Psoas muscle (tissue), 2 donors: ENCODE data around the gene WDR73.

- PRO-cap, 2 experiments: peak in 2 of 2 experiments; most common plus-strand start chr15:82571858 (in 2)
These were observed 31.3 kb upstream of the RPS17 start for GRCh38 chr15:82571148-82572281.

DNA sequence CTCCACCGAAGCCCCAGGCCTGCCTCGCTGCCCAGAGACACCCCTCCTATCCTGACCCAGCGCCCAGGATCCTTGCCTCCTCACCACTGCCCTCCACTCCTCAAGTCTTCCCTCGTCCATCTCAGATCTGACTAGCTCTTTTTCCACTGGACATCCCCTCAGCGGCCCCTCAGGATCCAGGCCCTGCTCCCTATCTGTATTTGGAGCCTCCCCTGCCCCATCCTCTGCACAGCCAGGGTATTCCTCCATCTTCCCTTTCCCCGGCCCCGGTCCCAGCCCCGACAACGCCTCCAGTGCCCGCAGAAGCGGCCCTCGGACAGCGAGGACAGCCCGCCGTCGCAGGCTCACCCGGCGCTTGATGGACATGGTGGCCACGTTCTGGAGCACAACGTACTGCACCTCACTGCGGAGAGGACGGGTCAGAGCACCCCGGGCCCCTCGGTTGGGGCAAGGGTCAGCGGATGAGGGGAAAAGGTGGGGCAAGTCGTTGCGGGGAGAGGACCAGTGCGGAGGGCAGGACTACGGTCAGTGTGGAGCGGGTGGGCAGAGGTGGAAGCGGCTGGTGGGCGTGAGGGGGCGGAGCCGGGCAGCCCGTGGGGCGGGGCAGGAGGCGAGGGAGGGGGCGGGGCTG lies 29.7 kb downstream of the AP3B2 start:
- PRO-cap, 2 experiments: no peak in any of the 2 experiments

DNA sequence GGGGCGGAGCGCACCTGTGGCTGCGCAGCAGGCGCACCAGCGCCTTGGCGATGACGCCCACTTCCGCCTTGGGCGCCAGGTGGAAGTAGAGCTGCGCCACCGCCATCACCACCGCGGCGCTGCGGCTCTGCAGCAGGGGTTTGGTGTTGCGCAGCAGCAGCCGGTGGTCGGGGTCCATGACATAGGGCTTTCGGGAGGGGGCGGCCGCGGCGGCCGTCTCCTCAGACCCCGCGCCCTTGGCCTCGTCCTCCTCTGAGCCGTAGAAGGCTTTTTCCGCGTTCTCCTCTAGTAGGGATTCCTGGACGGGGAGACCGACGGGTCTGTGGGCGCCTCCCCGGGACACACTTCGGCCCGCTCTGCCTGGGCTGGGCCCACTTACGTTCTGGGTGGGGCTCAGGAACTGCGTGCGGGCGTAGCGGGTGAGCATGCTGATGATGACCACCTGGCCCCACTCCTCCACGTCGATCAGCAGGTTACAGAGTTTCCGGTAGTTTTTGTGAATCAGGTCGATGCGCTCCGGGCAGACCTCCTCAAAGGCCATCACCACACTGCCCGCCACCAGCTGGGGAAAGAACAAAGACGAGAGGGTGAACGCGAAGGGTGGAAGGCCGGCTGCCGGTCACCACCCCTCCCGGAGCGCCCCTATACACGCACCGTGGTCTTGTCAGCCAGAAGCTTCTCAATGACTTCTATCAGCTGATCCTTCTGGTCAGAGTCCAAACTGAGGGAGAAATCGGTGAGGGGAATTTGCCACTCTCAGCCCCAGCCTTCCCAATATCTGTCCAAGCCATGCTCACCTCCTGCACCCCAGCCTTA lies 29.0 kb downstream of the AP3B2 start:
- PRO-cap, 2 experiments: no peak in any of the 2 experiments

- PRO-cap, 2 experiments: no peak in any of the 2 experiments
These were observed 9.9 kb downstream of the AP3B2 start for GRCh38 chr15:82699761-82700179.

- PRO-cap, 2 experiments: no peak in any of the 2 experiments
These were observed 365 bp downstream of the AP3B2 start for GRCh38 chr15:82709225-82709795.

DNA sequence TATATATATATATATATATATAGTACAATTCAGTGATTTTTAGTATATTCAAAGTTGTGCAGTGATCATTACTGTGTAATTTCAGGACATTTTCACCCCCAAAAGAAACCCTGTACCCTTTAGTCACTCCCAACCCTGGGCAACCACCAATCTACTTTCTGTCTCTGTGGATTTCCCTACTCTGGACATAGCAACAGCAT lies 5.6 kb downstream of the WHAMM start:
- PRO-cap, 2 experiments: no peak in any of the 2 experiments

GRCh38 chr15:82828731-82829866 lies 19.7 kb downstream of the WHAMM start:
- PRO-cap, 2 experiments: no peak in any of the 2 experiments

GRCh38 chr15:82837559-82838835 lies 28.6 kb downstream of the WHAMM start:
- PRO-cap, 2 experiments: peak in 1 of 2 experiments; most common plus-strand start chr15:82838308 (in 1)

GRCh38 chr15:82935715-82936699 lies 16.5 kb downstream of the HOMER2 start:
- PRO-cap, 2 experiments: no peak in any of the 2 experiments

DNA sequence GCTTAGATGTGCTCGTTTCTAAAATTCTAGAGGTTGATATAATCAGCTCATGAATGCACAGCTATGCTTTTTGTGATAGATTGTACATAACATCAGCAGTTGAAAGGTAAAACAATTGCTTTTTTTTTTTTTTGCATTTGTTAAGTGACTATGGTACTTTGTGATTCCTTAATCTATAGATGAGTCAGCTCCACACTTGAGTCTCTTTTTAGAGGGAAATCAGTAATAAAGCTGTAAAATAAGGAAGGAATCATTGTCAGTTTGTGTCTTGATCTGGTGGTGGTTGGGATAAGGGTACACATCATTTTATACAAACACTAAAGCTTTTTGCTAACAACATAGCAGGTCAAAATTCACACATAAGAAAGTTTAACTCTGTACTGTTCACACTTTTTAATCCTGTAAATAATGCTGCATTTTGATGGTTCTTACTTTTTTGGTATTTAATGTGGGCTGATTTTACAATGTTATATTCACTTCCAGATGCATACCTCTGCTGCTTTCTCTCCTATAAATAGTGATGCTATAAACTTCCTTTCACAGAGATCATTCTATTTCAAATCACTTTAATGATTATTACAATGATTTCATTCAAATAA lies 4.5 kb downstream of the RAMAC start:
- PRO-cap, 2 experiments: no peak in any of the 2 experiments

- PRO-cap, 2 experiments: no peak in any of the 2 experiments
These were observed 2.3 kb downstream of the BTBD1 start for GRCh38 chr15:83064660-83065232.

GRCh38 chr15:84173151-84173512 lies 62.4 kb upstream of the GOLGA6L4 start:
- PRO-cap, 2 experiments: no peak in any of the 2 experiments

- PRO-cap, 2 experiments: peak in 1 of 2 experiments; most common plus-strand start chr15:84500344 (in 1)
These were observed 100.6 kb upstream of the ZSCAN2 start for GRCh38 chr15:84500197-84500657.

DNA sequence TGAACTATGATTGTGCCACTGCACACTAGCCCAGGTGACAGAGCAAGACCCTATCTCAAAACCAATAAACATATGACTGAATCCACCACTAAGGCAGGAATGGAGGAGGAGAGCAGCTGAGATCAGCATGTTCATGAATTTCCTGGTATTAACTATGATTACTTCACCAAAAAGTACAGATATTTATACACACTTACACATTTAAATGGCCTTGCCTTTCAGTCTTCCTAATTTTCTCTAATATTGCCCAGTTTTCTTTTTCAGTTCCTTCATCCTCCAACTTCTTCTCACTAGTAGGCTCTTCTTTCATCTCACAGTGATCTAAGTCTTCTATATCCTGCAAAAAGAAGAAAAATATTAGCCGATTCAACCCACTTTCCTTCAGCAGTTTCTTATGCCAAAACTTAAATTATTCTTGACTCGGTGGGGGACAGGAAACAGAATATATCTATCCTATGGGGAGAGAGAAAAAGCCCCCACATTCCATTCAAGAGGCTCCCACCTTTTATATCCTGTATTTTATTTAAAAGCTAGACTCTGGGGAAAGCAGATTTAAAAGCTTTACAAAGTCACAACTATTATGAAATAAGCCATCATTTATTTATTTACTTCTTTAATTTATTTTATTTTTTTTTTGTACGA lies 58.7 kb upstream of the ZSCAN2 start:
- PRO-cap, 2 experiments: no peak in any of the 2 experiments

- PRO-cap, 2 experiments: peak in 2 of 2 experiments; most common plus-strand start chr15:84654383 (in 2); most common minus-strand start chr15:84654280 (in 2)
These were observed at the start of gene WDR73 for GRCh38 chr15:84653425-84654643. TSS of gene WDR73 (minus strand) at chr15:84654283.

DNA sequence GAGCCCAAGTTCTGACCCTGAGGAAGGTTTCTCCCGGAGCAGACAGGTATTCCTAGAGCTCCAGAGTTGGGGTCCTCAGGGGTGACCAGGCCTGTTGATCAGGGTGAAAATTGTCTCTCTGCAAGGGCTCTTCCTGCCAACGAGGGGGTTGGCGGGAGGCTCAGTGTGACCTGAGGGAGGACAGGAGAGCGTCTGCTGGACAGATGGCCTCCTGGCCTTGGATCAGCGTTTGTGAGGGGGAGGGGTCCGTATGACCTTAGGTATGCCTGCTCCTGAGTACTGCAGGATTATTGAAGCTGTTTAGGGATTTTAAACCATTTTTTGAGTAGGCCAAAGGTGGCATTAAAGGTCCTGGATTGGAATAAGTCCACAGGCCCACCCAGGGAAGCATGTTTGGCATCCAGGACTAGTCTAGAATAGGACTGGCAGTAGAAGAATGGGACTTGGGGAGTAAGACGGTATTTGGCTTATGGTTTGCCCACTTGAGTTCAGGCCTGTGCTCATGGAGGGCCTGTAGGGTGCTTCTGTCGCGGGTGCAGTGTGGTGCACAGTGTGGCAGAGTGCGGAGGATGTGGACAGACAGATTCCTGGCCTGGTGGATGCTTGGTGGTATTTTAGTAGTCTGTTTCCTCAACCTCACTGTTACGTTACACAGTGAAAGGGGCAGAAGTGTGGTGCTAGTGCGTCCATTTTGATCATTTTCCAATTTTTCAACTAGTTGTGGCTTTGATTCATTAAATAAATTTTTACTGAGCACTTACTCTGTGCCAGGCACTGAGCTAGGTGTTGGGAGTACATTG lies 963 bp downstream of the ZNF592 start:
- PRO-cap, 2 experiments: peak in 2 of 2 experiments; most common minus-strand start position 194 of the sequence (in 2)

DNA sequence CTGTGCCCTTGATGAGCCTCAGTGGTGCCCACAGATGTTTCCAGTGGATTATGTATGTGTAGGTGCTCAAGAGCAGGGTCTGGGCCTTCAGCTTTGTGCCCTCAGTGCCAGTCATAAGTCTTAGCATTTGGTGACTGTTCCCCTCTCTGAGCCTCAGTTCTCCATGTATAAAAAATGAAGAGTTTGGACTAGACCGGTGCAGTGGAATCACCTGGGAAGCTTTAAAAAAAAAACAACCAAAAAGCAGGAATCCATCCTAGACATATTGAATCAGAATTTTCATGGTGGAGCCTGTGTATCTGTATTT lies 22.0 kb downstream of the ZNF592 start:
- PRO-cap, 2 experiments: no peak in any of the 2 experiments

- PRO-cap, 2 experiments: no peak in any of the 2 experiments
These were observed 22.7 kb downstream of the ZNF592 start for GRCh38 chr15:84770809-84771688.

GRCh38 chr15:84773605-84774155 lies 25.3 kb downstream of the ZNF592 start:
- PRO-cap, 2 experiments: no peak in any of the 2 experiments

GRCh38 chr15:84822326-84822604 lies 5.1 kb downstream of the ALPK3 start:
- PRO-cap, 2 experiments: no peak in any of the 2 experiments